ENCODE measurements around the genes RTBDN and RFX1.

- PRO-cap = no peak
- RAMPAGE, long total RNA, 2 experiments = no peak in any of the 2 experiments
These were observed at the start of gene RTBDN for GRCh38 chr19:12834214-12834881. TSS of gene RTBDN (minus strand) at chr19:12834579.

- PRO-cap = no peak
- RAMPAGE, long total RNA, 2 experiments = no peak in any of the 2 experiments
These were observed 1.9 kb upstream of the RTBDN start for GRCh38 chr19:12836337-12836669.

DNA sequence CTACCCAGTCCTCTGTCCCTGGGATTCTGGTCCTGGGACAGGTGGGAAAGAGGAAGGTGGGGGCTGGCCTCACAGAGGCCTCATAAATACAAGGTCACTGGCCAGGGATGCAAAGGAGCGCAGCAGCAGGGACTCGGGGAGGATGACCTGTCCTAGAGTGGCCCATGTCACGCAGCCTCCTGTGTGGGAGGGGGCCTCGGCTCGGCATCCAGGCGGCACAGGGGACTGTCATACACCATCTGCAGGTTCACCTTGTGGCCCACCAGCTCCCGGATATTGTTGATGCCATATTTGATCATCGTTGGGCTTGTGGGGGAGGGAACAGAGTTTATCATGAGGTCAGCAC, 3.5 kb upstream of the SYCE2 start:
- PRO-cap = no peak
- RAMPAGE, long total RNA, 2 experiments = no peak in any of the 2 experiments

DNA sequence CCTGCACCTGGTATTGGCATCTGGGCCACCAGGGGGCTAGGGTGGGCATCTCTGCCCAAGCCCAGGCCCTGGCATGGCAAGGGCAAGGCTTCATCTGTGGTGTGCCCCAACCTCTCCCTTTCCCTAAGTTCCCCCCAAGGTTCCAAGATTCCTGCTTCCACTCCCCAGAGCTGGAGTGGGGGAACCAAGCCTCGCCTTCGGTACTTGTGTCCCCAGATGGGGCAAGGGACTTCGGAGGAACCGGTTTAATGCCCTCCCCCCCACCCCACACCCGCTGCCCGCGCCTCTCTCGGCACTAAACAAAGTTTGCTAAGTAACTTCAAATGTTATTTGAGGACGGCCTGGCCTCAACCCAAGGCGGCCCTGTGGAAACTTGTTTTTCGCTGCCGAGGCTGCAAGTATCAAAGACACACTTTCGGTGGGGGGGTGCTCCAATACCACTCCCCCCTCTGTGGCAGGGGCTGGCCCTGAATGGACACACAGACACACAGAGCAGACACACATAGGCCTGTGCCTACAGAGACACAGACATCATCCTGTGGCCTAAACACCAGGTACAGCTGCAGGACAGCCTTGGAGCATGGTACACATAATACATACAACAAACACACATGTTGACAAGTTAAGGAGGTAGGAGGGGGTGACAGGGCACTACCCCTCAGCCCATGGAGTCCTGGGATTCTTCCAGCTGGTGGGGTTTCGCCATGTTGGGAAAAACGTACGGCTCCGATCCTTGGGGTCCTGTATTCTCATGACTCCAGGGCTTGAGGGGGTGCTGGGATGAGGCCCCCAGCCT, 12.4 kb downstream of the NFIX start:
- PRO-cap = no peak
- RAMPAGE, long total RNA, 2 experiments = no peak in any of the 2 experiments

GRCh38 chr19:13016978-13017459, 21.7 kb downstream of the NFIX start:
- PRO-cap = no peak
- RAMPAGE, long total RNA, 2 experiments = no peak in any of the 2 experiments

- PRO-cap = bidirectional peak, plus-strand start at chr19:13154958, minus-strand start at chr19:13155003
- RAMPAGE, long total RNA, 2 experiments = no peak in any of the 2 experiments
These were observed 4.7 kb downstream of the IER2 start for GRCh38 chr19:13154718-13155450.

DNA sequence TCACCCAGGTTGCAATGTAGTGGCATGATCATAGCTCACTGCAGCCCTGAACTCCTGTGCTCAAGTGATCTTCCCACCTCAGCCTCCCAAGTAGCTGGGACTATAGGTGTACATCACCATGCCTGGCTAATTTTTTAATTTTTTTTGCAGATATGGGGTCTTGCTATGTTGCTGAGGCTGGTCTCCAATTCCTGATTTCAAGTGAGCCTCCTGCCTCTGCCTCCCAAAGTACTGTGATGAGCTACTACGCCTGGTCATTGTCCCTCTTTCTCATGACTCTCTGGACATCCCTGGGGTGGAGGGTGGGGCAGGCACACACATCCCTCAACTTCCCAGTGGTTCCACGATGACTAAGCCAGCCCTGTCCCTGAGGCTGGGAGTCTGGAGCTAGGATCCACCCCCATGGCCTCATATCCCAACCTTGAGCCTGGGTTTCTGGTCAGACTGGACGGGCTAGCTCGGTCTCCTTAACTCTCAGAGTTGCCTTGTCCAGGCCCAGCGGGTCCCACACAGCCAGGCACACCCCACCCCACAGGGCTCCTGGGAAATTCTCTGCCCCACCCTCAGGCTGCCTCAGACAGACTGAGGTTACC, 19.5 kb downstream of the IER2 start:
- PRO-cap = no peak
- RAMPAGE, long total RNA, 2 experiments = no peak in any of the 2 experiments

- PRO-cap = no peak
- RAMPAGE, long total RNA, 2 experiments = no peak in any of the 2 experiments
These were observed 23.5 kb downstream of the IER2 start for GRCh38 chr19:13173789-13174096.

- PRO-cap = no peak
- RAMPAGE, long total RNA, 2 experiments = no peak in any of the 2 experiments
These were observed 59.2 kb downstream of the IER2 start for GRCh38 chr19:13209333-13209883.

DNA sequence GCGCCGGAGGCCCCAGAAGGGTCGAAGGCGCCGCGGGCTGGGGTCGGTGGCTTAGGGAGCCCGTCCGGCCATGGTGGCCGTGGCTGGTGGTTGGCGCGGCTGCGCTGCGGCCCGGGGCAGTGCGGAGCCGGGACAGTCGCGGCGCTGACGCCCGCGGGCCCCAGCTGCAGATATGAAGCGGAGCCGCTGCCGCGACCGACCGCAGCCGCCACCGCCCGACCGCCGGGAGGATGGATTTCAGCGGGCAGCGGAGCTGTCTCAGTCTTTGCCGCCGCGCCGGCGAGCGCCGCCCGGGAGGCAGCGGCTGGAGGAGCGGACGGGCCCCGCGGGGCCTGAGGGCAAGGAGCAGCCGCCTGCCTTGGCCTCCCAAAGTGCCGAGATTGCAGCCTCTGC, 45.2 kb upstream of the YJU2B start:
- PRO-cap = no peak
- RAMPAGE, long total RNA, 2 experiments = no peak in any of the 2 experiments

DNA sequence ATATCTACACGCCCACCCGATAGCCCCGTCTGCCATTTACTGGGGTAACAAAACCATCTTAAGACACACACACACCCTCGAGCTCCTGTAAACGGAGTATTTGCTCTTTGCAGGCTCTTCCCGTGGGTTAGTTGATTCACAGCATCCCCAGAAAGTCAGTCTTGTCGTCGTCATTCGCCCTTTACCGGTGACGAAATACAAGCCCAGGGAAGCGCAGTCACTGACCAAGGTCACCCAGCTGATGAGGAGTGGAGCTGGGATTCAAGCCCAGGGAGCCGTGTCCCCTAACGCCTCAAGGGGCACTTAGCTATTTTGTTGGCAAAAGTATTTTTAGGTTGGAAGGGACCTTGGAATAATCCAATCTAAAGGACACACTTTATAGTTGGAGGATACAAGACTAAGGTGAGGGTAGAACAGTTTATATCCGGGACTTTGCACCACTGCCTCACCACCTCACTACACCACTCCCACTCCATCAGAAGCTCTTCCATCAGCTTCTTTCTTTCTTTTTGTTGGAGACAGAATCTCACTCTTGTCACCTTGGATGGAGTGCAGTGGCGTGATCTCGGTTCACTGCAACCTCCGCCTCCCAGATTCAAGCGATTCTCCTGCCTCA, 919 bp downstream of the YJU2B start:
- PRO-cap = no peak
- RAMPAGE, long total RNA, 2 experiments = no peak in any of the 2 experiments

DNA sequence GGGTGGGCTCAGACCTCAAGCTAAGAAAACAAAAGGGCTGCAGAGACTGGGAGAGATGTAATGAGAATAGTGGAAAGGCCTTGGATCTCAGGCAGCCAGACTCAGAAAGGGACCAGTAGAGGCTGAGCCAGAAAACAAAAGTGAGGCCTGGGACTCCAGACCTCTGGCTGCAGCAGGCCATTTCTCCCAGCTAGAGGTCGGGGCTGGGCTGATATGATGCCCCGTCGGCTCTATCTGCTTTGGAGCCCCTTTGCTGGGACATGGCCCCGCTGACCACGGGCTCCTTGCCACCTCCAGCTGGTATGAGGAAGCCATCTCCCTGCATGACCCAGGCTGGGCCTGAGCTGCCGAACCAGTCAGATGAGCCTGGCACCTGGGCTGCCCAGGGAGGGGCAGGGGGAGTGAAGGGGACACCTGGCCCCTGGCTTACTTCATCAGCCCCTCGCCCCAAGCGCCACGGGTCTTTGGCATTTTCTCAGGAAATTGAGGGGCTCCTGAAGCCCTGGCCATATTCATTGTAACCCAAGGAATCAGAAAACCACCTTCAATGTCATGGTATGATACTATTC, 7.7 kb downstream of the ZSWIM4 start:
- PRO-cap = no peak
- RAMPAGE, long total RNA, 2 experiments = no peak in any of the 2 experiments

- PRO-cap = no peak
- RAMPAGE, long total RNA, 2 experiments = no peak in any of the 2 experiments
These were observed 28.3 kb downstream of the ZSWIM4 start for GRCh38 chr19:13823335-13824144.

GRCh38 chr19:13856490-13856778, 20.5 kb upstream of the NANOS3 start:
- PRO-cap = no peak
- RAMPAGE, long total RNA, 2 experiments = no peak in any of the 2 experiments

DNA sequence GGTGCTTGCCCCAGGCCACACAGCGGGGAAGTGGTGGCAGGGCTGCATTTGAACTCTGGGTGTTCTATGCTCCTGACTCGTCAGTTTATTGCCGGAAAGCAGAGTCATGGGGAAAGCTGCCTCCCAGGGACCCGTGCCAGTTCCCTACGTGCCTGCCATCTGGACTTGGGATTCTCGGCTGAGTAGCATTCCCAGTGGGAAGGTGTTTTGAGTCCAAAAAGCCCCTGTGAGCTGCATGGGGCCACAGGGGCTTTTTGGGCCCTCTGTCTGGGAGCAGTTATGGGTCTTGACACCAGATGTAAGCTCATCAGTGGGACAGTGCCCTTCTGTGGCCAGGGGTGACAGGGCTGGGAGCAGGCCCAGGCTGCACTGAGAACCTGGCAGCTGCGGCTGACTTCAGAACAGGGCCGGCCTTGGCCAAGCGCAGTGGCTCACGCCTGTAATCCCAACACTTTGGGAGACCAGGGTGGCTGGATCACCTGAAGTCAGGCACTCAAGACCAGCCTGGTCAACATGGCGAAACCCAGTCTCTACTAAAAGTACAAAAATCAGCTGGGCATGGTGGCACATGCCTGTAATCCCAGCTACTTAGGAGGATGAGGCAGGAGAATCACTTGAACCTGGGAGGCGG, 10.9 kb downstream of the RFX1 start:
- PRO-cap = no peak
- RAMPAGE, long total RNA, 2 experiments = no peak in any of the 2 experiments

- PRO-cap = no peak
- RAMPAGE, long total RNA, 2 experiments = no peak in any of the 2 experiments
These were observed 3.0 kb downstream of the RFX1 start for GRCh38 chr19:14002882-14003699.

DNA sequence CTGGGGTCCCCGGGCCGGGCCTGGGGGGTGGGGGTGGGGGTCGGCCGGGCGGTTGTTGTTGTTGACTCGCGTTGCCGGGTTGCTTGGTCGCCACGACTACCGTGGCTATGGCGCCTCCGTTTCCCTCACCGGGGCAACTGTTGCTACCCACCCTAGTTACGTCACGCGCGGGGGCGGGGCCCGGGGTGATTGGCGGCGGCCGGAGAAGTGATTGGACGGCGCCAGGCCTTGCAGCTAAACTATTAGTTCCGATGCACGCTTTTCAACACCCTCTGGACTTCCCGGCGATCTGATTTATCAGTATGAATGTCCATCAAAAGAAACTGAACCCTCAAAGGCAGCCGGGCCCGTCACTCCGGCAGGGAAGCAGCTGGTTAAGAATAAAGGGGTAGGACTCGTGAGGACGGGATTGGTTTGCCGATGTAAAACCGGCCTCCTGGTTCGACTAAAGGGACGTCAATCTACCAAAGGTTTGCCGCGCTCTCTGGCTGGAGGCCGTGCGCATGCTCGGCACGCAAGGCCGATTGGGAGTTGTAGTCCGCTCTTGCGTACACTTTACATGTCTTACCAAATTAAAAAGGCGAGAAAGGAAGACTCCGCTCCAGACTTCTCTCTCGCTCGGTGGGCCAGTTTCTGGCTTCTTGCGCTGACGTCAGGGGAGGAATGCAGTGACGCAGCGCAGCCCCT, at the start of gene RFX1:
Gene RFX1 (minus strand): TSS at position 139 of the 687 bp plus-strand sequence.
- PRO-cap = unidirectional peak, minus-strand start at position 139 of the sequence; unidirectional peak, plus-strand start at position 518 of the sequence
- RAMPAGE, long total RNA, 2 experiments = start-site peak on the minus strand in 2 of 2 experiments, centred at positions 522 to 565 of the sequence, 6 to 13 reads per replicate

DNA sequence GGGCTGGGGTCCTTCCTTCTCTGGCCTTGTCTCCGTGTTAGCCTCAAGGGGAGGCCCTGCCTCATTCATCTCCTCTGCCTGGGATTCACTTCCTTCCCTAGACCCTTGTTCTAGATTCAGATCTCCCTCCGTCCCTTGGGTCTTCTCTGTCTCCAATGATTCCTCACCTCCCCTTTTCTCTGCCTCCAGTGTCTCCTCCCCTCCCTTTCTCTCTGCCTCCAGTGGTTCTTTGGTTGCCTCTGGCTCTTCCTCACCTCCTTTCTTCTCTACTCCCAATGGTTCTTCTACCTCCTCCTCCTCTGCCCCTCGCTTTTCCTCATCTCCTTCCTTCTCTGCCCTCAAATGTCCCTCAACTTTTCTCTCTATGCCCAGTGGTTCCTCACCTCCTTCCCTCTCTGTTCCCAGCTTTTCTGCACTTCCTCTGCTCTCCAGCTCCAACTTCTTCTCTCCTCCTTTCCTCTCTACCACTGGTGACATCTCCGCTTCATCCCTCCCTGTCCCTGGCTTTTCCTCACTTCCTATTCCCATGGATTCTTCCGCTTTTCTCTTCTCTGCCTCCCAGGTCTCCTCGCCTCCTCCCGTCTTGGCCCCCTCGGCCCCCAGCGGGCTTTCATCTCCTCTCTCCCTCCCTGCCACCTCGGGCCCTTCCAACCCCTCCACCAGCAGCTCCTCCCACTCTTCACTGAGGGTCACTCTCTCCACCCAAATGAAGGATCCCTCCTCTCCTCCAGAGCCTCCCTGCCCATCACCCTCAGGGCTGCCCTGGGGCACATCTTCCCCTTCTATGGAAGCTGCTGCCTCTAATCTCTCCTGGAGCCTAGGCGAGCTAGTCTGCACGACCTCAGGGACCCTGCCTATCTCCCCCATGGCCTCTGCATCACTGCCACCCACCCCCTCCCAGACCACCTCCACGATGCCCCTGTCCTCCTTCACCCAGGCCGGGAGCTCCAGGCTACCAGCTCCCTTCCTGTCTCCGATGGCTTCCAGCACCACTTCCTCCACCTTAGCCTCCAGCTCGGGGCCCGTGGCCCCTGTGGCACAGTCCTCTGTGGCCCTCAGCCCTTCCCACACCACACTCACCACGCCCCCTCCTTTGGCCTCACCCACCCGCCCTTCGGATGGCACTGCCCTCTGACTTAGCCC, 7.6 kb downstream of the PALM3 start:
- PRO-cap = unidirectional peak, plus-strand start at position 586 of the sequence
- RAMPAGE, long total RNA, 2 experiments = no peak in any of the 2 experiments

DNA sequence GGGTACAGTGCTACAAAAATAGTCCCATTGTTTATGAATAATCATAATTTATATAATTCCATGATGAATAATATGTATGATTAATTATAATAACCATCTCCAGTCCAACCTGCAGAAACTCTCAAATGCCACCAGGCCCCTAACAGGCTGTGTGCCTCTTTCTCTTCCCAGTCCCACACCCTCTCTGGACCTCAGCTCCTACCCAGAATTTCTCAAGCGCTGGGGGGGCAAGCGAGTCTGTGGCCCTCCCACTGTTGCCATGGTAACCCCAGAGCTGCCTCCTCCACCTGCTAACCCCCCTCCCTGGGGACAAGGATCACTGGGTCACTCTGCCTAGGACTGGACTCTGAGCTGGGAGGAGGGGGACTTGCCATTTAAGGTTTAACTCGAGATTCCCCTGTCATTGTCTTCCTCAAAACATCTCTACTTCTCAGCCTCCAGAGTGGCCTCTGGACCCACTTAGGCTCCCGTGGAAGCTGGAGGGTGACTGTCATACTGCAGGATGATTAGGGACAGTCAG, 2.3 kb downstream of the PALM3 start:
- PRO-cap = no peak
- RAMPAGE, long total RNA, 2 experiments = no peak in any of the 2 experiments

DNA sequence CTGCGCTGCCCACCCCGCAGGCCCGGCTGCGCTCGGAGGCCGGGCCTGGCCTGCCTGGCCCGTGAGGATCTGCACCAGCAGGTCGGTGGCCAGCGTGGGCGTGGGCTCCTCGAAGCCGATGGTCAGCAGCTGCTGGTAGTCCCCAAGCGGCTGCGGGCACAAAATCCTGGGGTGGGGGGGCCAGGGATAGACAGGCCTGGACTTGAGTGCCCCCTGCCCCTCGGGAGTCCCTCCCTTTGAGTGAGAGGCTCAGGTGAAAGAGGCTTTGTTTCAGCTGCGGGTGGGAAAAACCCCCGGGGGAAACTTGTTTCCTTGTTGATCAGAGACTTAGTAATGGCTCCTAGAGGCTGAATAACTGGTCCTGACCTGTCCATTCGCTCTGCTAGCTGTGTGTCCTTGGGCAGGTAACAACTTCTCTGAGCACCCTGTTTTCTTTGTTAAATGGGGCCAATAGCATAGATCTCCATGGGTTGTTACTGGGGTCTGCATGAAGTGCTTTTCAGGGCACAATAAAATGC, 3.7 kb downstream of the C19orf67 start:
- PRO-cap = no peak
- RAMPAGE, long total RNA, 2 experiments = no peak in any of the 2 experiments